HGPS cell (cell line): ENCODE measurements around a stretch of chr16.

GRCh38 chr16:4846087-4846993, 748 bp downstream of the GLYR1 start:
- RRBS: 2% methylated on average over 13 of the region's 44 CpGs

GRCh38 chr16:4860226-4861246, 13.3 kb downstream of the UBN1 start:
- RRBS: no CpG with 5 or more reads among the region's 18 CpGs

- RRBS: no CpG with 5 or more reads among the region's 9 CpGs
Observed at GRCh38 chr16:4876673-4877197, 29.5 kb downstream of the UBN1 start.

DNA sequence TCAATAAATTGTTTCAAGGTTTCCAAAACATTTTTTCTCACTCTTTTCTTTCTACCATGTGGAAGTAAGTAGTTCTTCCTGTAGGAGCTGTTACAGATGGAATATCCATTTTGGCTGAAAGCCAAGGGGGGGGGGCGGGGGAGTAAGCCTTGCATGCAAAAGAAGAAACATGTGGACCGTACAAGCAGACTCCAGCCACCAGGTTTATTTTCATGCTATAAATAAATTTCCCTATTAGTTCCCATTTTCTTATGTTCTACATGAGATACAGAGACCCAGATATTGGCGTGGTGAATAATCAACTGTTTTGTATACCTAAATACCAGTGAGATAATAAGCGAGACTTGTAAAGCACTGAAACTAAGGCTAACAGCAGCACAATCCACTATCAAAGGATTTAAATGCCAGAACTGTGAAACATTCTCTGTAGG, 35.1 kb downstream of the UBN1 start:
- RRBS: no CpG with 5 or more reads among the region's 4 CpGs

DNA sequence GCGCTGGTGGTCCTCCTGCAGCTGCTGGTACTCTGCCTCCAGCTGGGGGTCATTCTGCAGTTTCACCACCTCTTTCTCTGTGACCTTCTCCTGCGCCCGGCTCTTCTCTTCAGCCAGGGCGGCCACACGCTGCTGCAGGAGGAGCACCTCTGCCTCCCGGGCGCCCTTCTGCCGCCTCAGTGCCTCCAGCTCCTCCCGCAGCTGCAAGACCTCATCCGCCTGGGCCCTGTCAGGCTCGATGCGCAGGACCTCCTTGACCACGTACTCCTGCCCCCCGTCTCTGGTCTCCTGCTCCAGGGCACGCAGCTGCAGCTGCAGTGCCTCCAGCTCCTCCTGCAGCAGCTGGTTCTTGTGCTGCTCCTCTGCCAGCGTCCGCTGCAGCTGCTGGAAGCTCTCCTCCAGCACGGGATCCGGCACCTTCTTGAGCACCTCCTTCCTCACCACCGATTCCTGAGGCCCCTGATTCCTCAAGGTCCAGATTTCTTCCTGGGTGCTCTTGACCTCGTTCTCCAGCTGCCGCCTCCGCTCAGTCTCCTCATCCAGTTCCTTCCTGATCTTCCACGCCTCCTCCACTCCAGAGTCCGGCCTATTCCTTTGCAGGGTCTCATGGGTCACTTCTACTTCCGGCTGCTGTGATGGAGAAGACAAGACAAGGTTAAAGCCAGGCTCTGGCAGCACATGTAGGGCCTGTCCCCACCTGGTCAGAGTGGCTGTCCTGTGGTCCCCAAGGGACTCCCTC, 38.3 kb downstream of the UBN1 start:
- RRBS: 88% methylated on average over 4 of the region's 26 CpGs

DNA sequence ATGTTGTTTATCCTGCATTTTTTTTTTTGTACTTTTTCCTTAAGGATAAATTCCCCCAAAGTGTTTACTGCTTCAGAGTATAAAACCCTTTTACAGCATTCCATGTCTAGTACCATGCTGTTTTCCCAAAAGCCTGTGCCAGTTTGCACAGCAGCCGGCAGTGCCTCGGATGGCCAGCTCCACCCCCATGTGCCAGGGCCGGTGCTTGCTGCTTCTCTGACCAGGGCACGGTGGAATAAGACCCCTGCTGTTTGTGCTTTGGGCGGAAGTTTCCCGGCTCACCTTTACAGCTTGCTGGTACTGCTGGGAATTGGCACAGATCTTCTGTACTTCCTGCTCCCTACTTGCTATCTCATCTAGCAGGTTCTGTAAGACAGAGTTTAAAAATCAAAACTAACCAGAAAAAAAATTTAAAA, 41.4 kb downstream of the UBN1 start:
- RRBS: 75% methylated on average over 6 of the region's 6 CpGs

DNA sequence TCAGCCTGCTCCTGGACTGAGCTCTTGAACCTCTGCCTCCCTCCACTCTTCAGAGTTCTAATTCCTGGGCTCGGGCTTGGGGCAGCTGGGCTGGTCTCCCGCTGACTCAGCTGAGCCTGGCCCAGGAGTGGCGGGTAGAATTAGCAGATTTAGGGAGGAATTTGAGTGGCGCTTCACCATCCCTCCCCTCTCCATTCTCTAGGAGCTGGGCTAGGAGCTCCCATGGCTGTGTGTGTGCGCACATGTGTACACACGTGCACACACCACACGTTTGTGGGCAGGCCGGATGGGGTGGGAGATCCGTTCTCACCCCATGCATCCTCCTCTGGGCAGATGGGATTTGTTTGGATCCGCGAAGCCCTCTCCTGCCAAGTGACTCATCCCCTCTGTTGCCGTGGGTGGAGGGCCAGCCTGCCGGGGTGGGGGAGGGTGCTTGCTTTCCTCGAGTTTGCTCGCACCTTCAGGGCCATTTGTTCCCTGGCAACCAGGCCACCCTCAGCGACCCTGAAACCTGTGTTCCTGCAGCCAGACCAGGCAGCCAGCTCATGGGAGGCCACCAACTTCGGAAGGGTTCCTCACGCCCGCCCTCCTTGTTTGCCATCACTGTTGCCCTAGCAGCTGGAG, 6.3 kb upstream of the PPL start:
- RRBS: no CpG with 5 or more reads among the region's 19 CpGs

DNA sequence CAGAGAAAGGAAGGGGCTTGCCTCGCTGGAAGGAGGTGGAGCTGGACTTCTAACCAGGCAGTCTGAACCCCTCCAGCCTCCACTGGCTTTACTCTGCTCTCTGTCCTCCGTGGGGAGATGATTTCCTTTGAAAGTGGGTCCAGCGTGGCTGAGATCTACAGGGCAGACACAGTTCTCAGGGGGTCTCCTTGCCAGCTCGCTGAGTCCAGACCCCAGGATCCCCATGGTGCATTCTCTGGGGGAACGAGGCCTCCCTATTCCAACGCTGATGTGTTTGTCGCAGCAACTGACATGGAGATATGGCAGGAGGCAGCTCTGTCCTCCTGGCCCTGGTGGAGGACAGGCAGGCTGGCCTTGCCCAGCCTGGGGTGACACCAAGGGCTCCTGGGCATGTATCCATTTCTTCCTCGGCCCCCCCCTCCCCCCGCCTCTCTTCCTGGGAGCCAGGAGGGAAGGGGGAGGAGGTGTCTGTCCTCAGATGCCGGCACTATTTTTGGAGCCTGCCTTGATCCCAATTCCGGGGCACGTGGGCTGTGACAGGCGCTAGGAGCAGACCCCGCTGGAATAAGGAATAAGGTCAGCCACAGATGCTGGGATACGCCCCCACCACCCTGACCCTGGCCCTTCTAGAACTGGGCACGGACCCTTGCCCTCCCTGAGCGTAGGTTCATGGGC, 23.8 kb downstream of the SEC14L5 start:
- RRBS: 27% methylated on average over 1 of the region's 17 CpGs

- RRBS: no CpG with 5 or more reads among the region's 3 CpGs
Observed at GRCh38 chr16:5335616-5335847, 237.9 kb upstream of the EEF2KMT start.

GRCh38 chr16:6827232-6827752, 808.5 kb downstream of the RBFOX1 start:
- RRBS: no CpG with 5 or more reads among the region's 6 CpGs

GRCh38 chr16:8632453-8633457, 11.3 kb downstream of the METTL22 start:
- RRBS: no CpG with 5 or more reads among the region's 13 CpGs

GRCh38 chr16:8839437-8840211, 29.2 kb downstream of the CARHSP1 start:
- RRBS: no CpG with 5 or more reads among the region's 11 CpGs

- RRBS: no CpG with 5 or more reads among the region's 5 CpGs
Observed at GRCh38 chr16:8856707-8857203, 12.1 kb downstream of the CARHSP1 start.

DNA sequence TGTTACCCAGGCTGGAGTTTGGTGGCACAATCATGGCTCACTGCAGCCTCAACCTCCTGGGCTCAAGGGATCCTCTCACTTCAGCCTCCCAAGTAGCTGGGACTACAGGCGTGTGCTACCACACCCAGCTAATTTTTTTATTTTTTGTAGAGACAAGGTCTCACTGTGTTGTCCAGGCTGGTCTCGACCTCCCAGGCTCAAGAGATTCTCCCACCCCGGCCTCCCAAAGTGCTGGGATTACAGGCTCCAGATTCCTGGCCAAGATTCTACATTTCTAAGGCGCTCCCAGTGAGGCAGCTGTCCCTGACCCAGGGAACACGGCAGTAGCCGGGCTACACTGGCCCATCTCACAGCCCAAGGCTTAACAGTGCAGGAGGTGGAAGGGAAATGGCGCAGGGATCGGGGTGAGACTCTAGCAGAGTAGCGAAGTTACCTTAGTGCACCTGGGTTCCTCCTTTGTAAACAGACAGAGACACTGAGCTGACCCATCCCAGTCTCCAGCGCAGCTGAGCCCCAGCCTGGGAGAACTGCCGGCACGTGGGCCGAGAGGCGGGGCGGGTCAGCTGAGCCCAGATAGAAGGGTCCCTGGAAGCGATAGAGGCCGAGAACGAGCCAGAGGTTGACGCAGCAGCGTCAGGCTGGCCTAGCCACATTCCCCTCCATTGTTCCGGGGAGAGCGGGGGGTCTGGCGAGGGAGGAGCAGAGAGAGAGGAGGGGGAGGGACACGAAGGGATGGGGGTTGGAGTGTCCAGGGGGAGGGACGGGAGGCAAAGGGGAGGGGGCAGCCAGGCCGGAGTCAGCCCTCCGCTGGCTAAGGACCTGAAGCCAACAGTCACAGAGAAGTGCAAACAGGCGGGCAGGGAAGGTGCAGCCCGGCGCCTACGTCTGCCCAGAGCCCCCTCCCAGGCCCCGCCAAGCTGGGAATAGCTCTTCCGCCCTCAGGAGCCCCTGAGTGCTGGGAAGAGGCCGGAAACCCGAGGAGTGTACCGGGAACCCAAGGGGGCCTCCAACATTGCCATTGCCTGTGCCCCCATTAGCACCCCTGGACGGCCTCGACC, 2.5 kb downstream of the CARHSP1 start:
- RRBS: 9% methylated on average over 13 of the region's 38 CpGs

DNA sequence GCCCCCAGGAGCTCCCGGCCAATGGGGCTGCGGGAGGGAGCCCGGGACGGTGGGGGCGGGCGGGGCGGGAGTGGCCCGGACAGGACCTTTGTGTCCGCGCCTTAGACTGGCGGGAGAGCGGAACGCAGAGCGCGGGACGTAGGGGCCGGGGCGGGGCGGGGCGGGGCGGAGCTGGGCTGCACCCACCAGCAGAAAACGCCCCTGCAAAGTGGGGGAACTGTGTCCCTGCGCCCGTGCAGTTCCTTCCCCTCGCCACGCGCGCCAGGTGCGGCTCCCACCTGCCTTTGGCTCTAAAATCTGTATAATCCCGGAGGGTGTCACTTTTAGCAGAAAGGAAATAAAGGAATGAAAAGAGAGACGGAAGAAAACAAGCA, 245 bp upstream of the CARHSP1 start:
- RRBS: 1% methylated on average over 10 of the region's 31 CpGs

- RRBS: no CpG with 5 or more reads among the region's 18 CpGs
Observed at GRCh38 chr16:8887958-8888639, 5.9 kb downstream of the LITAFD start.

- RRBS: no CpG with 5 or more reads among the region's 15 CpGs
Observed at GRCh38 chr16:8903076-8903659, 21.0 kb downstream of the LITAFD start.

GRCh38 chr16:8915054-8915761, 33.1 kb downstream of the LITAFD start:
- RRBS: no CpG with 5 or more reads among the region's 4 CpGs

- RRBS: no CpG with 5 or more reads among the region's 2 CpGs
Observed at GRCh38 chr16:8922483-8922812, 40.3 kb downstream of the LITAFD start.

DNA sequence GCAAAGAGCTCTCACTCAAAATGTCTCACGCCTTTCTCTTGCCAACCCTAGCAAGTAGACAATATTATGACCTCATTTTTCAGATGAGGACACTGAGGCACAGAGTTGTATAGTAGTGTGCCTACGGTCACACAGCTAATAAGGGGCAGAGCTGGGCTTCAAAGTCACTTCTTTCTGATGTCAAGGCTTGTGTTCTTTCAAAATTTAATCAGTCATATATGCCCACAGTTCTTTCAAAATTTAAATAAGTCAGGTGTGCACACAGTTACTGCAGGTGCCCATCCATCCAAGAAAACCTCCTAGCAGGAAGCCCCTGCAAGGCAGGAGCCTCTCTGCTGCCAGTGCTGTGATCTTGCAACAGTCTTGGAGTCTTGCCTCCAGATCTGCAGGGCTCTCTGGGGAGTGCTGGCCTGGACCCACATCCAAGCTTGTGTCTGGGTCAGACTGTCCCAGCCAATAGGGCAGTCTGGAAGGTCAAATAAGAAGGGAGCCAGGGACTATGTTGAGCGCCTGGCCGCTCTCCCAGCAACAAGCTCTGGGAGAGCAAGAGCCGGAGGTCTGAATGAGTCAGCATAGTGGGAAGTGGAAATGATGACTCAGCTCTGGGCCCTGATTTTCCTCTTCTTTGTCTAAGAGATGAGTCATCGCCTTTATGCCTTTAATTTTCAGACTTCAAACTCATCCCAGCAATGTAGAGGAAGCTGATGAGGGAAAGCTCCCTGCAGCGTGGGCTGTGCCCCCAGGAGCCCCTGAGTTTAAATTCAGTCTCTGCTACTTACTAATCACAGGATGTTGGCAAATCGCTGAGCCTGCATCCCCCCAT, 43.9 kb upstream of the HAPSTR1 start:
- RRBS: no CpG with 5 or more reads among the region's 8 CpGs